Heart right ventricle (tissue), 2 donors: ENCODE data around the genes C7orf57 and VWC2.

DNA sequence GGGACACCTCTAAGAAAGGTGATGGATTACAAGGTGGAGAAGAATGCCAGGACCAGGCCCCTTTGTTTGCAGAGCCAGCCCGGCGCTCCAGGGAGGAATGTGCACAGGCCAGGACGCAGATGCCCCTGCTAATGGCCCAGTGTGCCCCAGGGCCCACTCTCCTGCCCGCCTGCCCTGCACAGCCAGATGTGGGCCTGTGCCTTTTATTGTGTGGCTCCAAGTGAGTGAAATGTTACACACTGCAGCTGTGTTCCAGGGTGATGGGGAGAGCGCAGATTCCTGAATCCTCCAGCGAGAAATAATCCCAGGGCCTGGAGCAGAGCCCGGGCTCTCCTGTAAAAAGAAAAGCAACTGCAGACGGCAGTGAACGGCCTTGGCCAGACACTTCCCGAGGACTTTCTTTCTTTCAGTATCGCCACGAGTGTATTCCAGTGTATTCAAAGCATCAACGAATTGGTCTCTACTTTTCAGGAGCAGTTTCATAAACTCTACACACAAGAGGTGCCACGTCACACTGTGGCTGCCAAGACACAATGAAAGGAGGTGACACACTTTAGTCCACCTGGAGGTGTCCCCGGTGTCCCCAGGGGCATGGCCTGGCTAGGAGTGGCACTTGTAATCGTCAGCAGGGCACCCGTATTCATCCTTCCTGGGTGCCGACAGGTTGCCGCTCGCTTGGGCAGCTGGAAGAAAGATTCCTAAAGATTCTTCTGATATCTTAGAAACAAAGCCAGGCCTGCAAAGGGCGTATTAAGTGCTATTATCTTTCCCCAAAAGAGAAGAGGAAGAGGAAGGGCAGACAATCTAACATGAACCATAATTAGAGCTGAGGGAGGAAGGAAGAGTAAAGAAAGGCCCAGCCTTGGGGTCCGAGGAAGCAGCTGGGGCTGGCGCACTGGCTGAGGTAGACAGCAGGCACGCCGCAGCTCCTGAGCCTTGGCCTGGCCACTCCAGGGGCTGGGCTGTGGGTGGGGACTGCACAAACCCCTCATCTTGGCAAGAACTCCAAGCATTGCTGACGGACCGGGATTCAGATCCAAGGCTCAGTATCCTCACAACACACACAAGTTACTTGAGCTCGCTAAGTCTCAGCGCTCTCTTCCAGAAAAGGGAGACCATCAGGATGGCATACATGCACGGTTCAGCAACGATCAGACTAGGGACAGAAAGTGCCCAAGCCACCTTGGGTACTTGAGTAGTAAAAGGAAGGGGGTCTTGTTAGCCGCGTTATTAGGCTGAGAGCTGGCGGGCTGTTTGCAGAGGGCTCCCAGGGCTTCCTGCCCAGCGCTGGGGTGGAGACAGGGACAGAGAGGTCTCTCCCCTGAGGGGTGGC, 4.9 kb downstream of the TNS3 start:
- PRO-cap, 2 experiments: peak in 2 of 2 experiments; most common plus-strand start position 1,033 of the sequence (in 2); most common minus-strand start position 697 of the sequence (in 1)

DNA sequence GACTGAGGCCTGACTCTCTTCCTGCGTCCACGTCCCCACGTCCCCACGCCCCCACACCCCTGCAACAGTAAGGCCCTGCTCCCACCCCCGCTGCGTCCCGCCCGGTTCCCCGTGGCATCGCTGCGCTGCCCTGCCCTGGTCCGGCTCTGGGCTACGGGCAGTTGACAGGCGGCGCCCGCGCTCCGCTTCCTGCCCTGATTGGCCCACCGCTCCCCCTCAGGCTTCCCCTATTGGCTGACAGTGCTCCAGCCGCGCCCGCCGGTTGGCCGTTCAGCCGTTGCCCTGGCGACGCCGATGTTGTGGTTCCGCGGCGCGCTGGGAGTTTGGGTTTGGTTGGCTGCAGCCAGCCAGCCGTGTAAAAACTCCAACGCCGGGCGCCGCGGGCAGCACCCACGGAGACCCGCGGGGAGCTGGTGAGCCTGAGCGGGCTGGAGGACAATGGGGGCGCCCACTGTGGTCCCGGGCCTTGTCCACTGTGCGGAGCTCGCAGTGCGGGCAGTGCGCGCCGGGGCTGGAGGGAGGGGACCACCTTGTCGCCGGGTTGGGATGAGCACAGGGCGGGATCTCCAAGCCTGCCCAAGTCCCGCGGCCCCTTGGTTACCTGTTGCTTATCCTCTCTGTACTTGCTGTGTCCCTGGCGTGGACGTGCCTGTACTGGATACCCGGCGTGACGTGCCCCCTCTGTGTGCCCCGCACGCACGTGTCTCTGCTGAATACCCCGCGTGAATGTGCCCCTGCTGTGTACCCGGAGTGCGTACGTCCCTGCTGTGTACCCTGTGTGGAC, at the start of gene C7orf57:
TSS of gene C7orf57 (plus strand) at position 326 of the 784 bp plus-strand sequence.
- PRO-cap, 2 experiments: no peak in any of the 2 experiments

DNA sequence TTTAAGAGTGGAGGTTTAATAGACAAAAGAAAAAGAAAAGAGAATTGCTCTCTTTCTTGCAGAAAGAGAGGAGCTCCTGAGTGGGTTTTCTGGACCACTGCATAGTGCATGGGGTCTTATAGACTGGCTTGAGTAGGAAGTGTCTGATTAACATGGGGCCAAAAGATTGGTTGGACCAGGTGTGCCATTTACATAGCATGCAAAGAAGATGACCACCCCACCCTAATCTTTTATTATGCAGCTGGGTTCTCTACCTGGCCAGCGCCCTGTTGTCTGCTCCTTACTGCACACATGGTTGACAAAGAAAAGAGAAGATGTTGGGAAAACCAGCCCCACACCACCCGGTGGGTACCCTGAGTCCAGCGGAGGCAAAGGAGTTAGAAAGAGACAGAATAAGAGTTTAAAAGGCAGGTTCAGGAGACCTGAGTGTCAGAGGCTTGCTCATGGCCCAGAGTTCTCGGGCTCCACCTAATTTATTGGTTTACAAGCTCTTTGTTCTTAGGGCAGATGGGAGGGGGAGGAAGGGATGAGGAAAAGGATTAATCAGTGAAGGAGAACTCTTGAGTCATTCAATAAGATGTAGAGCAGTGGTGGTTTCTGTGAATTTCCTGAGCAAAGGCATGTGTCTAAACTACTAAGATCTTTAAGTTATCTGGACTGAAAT, 24.2 kb upstream of the ABCA13 start:
- PRO-cap, 2 experiments: no peak in any of the 2 experiments

DNA sequence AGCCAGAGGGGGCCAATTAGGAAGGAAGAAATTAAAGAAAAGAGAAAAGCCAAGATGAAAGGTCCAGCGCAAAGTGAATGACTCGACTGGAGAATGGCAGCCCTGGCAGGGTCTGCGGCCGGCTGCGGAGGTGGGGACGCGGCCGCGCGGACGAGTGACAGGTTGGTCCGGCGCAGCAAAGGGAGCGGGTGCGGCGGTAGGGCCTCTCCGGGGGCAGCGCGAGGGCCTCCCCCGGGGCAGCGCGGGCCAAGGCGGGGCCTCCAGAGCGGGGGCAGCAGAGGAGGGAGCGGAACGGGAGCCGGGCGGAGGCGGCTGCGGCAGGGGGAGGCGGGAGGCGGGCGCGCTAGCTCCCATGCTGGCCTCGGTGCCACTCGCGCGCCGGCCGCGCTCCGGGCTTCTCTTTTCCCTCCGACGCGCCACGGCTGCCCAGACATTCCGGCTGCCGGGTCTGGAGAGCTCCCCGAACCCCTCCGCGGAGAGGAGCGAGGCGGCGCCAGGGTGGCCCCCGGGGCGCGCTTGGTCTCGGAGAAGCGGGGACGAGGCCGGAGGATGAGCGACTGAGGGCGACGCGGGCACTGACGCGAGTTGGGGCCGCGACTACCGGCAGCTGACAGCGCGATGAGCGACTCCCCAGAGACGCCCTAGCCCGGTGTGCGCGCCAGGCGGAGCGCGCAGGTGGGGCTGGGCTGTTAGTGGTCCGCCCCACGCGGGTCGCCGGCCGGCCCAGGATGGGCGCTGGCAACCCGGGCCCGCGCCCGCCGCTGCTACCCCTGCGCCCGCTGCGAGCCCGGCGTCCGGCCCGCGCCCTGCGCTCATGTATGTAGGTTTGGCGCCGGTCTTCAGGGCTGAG, at the start of gene VWC2:
TSS of gene VWC2 (plus strand) at position 341 of the 850 bp plus-strand sequence.
- PRO-cap, 2 experiments: peak in 2 of 2 experiments; most common plus-strand start position 277 of the sequence (in 2); most common minus-strand start position 152 of the sequence (in 1)

GRCh38 chr7:50069111-50070086, 23.6 kb downstream of the ZPBP start:
- PRO-cap, 2 experiments: no peak in any of the 2 experiments

DNA sequence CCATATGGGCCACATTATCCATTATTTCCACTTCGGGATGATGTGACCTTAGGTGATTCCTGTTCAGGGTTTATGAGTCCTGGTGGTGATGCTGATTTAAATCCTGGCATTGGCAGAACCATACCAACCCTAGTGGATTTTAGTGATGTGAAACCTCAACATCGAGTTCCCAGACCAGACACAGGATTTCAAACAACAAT, 561 bp downstream of the SPATA48 start:
- PRO-cap, 2 experiments: no peak in any of the 2 experiments

DNA sequence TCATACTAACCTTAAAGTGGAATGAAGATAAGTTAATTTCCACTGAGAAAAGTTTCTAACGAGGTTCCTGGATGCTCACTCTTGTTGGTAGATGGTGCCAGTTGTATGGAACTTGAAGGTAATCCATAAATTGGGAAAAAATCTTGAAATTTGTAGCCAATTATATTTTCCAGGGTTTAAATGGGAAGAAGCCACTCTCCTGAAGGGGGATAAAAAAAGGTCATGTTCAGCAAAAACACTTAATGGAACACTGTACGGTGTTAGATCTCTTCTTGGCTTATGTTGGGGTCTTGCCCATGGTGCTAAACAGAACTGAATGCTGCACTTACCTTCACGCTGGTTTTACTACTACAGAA, 24.5 kb downstream of the SPATA48 start:
- PRO-cap, 2 experiments: no peak in any of the 2 experiments

DNA sequence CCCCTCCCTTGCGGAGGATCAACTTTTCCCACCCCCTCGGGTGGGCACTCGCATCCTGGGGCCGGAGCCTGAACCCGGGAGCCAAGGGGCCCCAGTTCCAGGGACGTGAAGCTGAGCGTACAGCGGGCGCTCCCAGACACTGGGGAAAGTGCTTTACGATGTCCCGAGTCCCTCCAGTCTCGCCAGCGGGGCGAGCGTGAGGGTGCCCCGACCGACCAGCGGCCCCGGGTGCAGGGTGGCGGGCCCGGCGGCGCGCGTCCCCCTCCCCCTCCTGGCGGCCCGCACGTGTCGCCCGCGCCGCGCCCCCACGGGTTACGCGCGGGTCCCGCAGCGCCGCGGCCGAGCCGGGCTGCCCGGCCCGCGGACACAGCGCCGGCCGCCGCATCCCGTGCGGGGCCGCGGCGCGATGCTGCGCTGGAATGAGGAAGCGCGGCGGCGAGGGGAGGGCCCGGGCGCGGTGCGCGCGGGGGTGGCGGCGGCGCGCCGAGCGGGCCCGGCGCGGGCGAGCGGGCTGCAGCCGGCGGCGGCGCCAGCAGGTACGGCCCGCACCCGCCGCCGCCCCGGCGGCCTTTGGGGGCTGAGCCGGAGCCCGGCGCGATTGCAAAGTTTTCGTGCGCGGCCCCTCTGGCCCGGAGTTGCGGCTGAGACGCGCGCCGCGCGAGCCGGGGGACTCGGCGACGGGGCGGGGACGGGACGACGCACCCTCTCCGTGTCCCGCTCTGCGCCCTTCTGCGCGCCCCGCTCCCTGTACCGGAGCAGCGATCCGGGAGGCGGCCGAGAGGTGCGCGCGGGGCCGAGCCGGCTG, 735 bp upstream of the IKZF1 start:
- PRO-cap, 2 experiments: peak in 1 of 2 experiments; most common plus-strand start position 486 of the sequence (in 1); most common minus-strand start position 400 of the sequence (in 1)

- PRO-cap, 2 experiments: no peak in any of the 2 experiments
These were observed 1.0 kb downstream of the IKZF1 start for GRCh38 chr7:50305373-50306118.

DNA sequence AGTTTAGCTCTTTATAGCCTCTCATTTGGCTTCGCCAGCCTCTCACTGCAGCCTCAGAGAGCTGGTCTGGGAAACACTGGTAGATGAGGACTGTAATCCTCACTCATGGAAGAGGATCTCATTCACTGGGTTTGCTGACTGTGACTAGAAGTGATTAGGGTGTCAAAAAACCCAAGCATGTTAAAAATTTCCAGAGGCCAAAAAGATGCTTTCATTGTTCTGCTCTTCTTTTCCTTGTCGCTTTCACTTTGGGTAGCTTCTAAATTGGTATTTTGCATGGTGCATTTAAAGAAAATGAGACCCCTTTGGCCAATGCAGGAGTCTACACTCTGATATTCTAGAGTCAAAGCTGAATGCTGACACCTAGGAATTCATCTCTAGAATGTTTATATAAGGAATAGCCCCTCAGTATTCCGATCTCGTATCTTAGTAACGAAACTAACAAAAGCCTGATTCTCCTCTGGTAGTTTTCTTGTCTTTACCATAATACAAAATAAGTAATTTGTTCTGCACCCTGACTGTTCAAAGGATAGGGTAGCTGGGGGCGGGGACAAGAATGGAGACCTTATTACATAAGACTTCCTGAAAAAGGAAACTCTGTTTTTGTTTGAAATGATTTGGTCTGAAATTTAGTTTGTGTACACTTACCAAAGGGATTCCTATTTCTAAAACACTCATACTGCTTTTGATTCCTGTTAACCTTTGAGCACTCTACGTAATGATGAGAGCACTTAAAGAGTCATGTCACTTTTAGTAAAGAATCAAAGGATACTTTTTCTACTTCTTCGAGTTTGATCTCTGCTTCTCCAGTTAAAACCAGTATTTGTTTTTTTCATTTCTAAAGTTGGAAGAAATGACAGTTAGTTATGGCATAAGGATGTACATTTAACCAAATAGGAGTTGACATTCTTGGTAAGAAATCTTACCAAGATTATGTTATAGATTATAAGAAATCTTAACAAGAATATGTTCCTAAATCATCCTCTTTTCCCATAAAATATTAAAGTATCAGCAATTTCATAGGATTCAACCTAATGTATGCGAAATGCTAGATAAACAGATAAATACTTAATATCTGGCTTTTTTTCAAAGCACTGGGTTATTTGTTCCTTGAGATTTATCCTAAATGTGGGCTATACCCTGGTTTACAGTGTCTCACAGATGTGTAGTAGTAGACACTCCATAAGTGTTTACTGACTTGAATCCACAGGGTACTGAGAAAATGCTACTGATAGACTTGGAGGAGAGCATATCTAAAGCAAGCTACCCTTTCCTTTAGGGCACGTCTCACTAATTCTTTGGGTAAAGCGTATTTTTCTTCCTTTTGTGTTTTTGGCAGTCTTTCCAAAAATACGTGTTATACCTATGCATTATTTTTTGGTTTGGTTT, 17.3 kb downstream of the IKZF1 start:
- PRO-cap, 2 experiments: no peak in any of the 2 experiments

DNA sequence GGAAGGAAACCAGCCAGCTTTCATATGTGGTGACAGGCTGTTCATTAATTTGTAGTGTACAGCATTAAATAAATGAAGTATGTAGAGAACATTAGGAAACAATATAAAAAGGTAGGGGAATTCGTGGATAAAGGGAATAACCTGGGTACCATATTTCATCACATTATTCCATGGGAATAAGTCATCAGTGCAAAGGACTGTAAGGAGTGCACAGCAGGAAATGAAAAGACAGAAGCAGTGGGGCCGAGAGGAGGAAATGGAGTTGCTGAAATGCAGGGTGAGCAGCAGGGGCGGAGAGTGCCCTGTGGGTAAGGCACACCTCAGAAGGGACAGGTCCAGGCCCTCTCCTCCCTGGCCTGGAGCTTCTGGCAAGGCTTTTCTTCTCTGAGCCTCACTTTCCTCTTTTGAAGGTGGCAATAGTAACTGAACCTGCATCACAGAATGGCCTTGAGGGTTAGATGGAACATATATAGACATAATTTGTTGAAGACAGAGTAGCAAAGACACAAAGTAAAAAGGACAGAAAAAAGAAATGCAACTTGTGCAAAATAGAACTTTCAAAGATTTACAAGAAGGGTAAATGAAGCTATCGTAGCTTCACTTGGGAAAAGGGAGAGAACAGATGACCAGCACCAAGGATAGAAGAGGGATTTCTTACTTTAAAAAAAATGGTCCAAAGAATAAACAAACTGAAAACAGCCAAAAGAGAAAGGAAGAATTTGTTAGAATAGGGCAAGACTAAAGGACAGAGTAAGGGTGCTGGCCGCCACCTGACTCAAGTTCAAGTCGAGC, 26.3 kb downstream of the IKZF1 start:
- PRO-cap, 2 experiments: no peak in any of the 2 experiments

DNA sequence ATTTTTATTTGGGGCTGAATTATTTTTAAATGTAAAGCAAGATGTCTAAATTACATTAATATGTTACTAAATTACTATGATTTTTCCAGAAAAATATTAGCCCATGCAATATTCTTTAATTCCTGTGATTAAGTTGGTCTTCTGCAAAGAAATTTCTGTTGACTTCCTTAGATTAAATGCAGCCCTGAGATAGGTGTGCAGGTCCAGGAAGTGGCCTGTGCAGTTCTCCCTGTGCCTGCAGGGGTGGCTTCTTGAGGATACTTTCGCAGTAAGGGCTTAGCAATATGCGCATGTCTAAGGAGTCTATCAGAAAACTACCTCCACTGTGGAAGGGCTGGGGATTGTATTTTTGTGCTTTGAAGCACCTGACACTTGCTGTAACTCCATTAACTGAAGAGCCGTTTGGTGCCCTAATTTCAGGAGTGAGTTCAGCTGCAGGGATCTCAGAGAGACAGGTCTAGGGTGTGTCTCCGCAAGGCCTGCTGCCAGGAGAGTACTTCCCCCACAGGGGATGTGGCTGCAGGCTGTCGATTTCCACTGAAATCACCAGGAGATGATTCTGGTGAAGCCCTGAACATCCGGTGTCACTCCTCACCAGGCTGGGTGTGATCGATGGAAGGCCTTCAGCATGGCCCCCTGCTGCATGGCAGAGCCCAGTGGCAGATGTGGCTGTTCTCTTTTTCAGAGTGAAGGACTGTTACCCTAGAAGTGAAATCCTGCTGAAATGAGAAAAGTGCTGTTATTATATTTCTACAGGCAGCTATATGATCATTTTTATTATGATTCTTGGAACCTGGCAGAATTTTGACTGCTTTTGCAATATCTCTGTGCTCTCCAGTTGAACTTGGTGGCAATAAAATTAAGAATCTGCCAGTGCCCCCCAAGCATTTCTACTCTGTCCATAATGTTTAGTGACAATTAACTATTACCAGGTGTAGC, 35.6 kb downstream of the IKZF1 start:
- PRO-cap, 2 experiments: no peak in any of the 2 experiments

- PRO-cap, 2 experiments: no peak in any of the 2 experiments
These were observed 46.0 kb downstream of the IKZF1 start for GRCh38 chr7:50350474-50351032.

- PRO-cap, 2 experiments: no peak in any of the 2 experiments
These were observed 53.5 kb downstream of the IKZF1 start for GRCh38 chr7:50357872-50358641.

DNA sequence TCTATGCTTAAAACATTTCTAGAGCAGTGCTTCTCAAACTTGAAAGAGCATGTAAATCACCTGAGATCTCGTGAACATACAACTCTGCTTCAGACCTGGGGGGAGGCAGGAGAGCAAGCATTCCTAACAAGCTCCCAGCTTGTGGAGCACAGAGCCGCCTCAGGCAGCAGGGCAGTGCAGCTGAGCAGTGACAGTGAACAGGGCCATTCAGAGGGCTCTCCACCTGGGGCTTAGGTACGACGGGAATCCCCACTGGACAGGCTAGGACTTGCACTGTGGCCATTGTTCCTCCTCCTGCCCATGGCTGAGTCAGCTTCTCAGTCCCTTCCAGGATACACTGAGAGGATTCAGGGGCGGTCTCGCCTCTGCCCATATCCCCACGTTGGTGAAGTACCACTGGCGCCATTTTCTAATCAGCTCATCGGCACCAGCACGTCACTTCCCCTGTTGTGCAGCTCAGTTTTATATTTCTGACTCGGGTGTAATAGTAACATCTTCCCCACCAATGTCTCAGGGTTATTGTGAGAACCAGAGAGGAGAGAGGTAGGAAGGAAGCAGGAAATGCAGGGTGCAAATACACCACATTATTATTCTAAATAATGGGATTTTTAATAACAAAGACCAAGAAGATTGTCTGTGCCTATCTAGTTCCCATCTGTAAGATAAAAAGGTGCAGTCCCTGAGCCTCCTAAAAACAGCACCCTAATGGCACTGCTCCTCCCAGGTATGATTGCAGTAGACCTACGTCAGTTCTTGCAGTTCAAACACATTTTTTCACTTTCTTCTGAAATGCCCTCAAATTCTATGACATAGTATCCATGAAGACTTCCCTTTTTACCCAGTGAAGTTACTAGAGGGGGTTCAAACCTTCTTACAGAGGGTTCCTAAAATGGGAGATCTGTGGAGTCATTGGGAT, 70.9 kb downstream of the FIGNL1 start:
- PRO-cap, 2 experiments: no peak in any of the 2 experiments

GRCh38 chr7:50759268-50759501, 23.5 kb downstream of the GRB10 start:
- PRO-cap, 2 experiments: peak in 1 of 2 experiments; most common plus-strand start chr7:50759405 (in 1)

GRCh38 chr7:51289658-51290504, 26.7 kb downstream of the COBL start:
- PRO-cap, 2 experiments: peak in 1 of 2 experiments; most common minus-strand start chr7:51289934 (in 1)

GRCh38 chr7:51327521-51327865, 10.9 kb upstream of the COBL start:
- PRO-cap, 2 experiments: no peak in any of the 2 experiments

GRCh38 chr7:52935773-52936133, 99.7 kb upstream of the POM121L12 start:
- PRO-cap, 2 experiments: no peak in any of the 2 experiments

DNA sequence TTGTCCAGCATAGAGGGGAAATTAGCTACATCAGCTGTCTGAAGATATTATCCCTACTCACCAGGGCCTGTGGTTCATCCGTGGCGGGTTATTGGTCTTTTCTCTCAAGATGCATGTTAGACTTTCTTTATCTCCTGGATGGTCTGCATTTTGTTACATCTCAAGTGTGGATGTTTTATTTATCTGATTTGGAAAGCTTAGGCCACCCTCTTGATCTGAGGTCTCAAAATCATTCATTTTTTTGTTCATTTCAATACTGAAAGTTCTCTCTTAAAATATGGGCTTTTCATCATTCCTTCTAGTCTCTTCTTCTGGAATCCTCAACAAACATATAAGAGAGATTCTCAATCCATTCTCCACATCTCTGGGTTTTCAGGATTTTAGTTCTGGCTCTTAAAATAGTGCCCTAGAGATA, 55.6 kb downstream of the SEC61G start:
- PRO-cap, 2 experiments: no peak in any of the 2 experiments